Spinal cord (tissue), 3 donors: ENCODE measurements around a stretch of chr9.

- PRO-cap, result no peak
- RAMPAGE, long total RNA, result no peak
Observed at GRCh38 chr9:135946810-135947487, 14.2 kb downstream of the UBAC1 start.

- PRO-cap, result no peak
- RAMPAGE, long total RNA, result no peak
Observed at GRCh38 chr9:135959606-135960564, 1.3 kb downstream of the UBAC1 start.

GRCh38 chr9:136107842-136108902, 10.5 kb downstream of the TMEM250 start:
- PRO-cap, result no peak
- RAMPAGE, long total RNA, result no peak

- PRO-cap, result no peak
- RAMPAGE, long total RNA, result no peak
Observed at GRCh38 chr9:136117226-136118035, 1.2 kb downstream of the TMEM250 start.

- PRO-cap, result no peak
- RAMPAGE, long total RNA, result no peak
Observed at GRCh38 chr9:136218308-136219125, 13.6 kb upstream of the LHX3 start.

DNA sequence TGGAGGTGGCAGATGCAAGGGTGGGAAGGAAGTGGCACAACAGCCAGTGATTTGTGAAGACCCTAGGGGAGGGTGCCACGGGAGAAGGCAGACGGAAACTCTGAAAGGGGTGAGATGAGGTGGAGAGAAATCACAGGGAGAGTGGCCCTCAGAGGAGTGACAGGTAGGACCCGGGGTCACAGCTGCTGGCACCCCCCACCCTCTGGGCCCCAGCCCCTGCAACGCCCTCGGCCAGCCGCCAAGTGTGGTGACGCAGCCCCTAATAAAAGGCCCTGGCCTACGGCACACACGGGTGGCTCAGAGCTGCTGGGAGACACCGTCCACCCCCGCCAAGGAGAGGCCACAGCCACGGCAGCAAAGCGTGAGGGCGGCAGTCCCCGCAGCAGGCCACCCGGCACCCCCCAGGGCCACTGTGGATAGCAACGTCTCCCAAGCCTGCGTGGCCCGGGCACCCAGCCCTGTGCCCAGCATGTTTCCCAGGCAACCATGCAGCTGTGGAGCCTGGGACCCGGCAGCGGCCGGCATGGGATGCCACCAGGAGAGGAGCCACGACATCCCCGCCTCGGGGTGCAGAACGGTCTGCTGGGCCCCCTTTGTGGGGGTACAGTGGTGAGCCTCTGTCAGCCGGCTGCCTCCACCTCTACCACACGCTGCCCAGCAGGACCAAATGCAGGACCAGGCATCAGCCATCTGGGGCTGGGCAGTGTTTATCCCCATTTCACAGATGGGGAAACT, 6.8 kb upstream of the CCDC187 start:
- PRO-cap, result no peak
- RAMPAGE, long total RNA, result no peak

- PRO-cap, result no peak
- RAMPAGE, long total RNA, result no peak
Observed at GRCh38 chr9:136325897-136326747, 1.2 kb upstream of the GPSM1 start.

DNA sequence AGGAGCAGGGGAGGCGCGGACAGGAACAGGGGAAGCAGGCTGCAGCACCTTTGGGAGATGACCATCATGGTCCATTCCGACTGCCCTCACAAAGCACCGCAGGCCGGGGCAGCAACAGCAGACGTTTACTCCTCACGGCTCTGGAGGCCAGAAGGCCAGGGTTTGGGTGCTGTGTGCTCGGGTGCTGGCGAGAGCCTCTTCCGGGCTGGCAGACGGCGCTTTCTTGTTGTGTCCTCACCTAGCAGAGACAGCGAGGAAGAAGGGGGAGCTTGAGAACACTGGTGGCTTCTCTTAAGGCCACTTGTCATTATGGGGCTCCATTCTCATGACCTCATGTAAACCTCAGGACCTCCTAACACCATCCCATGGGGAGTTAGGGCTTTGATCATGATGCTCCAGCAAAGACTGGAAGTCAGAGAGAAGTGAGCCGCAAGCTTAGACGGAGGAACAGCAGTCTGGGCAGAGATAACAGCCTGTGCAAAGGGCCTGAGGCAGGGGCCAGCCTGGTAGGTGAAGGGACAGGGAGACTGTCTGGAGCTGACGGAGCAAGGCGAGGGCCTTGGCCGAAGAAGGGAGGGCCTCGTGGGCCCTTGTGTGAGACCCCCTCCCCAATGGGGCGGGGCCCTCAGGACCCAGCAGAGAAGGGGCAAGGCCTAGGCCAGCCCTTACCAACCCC, 17.0 kb downstream of the GPSM1 start:
- PRO-cap, result no peak
- RAMPAGE, long total RNA, result no peak

DNA sequence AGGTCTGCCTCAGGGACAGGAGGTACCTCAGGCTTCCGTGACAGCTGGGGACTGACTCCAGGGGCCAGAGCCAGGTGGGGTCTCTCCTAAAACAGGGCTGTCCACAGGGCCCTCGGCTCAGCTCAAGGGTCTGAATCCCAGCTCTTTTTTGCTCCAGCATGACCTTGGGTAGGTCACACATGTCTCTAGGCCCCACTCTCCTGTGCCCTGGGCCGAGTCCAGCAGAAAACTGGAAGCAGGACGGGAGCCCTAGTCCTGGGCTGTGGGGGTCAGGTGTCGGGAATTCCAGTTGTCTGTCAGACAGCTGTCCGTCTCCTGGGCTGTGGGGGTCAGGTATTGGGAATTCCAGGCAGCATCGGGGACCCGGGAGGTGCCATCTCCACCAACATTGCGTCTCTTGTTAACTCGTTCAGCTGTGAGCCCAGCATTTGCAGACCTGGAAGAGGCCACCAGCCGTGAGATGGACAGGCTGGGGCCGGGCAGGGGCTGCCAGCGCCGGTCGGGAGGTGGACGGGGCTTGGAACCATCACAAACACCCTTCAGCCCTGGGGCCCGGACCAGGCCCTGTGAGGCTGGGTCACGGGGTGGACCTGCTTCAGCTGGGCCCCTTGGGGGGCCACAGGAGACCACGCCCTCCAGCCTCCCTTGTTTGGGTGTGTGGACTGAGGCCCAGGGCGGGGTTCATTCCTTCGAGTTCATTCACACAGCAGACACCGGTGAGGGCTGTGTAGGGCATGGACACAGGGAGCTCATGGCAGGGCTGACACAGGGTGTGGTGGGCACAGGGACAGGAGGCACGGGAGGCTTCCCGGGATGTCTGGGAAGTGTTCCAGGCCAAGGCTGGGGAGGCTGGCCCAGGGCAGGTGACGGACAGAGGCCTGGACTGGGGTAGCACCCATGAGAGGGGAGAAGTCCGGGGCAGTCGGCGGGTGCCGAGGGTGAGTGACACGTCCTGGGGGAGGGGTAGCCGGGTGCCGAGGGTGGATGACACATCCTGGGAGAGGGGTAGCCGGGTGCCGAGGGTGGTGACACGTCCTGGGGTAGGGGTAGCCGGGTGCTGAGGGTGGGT, 9.1 kb downstream of the DNLZ start:
- PRO-cap, result no peak
- RAMPAGE, long total RNA, result no peak

GRCh38 chr9:136362837-136363538, 556 bp downstream of the DNLZ start:
- PRO-cap, result no peak
- RAMPAGE, long total RNA, result no peak

DNA sequence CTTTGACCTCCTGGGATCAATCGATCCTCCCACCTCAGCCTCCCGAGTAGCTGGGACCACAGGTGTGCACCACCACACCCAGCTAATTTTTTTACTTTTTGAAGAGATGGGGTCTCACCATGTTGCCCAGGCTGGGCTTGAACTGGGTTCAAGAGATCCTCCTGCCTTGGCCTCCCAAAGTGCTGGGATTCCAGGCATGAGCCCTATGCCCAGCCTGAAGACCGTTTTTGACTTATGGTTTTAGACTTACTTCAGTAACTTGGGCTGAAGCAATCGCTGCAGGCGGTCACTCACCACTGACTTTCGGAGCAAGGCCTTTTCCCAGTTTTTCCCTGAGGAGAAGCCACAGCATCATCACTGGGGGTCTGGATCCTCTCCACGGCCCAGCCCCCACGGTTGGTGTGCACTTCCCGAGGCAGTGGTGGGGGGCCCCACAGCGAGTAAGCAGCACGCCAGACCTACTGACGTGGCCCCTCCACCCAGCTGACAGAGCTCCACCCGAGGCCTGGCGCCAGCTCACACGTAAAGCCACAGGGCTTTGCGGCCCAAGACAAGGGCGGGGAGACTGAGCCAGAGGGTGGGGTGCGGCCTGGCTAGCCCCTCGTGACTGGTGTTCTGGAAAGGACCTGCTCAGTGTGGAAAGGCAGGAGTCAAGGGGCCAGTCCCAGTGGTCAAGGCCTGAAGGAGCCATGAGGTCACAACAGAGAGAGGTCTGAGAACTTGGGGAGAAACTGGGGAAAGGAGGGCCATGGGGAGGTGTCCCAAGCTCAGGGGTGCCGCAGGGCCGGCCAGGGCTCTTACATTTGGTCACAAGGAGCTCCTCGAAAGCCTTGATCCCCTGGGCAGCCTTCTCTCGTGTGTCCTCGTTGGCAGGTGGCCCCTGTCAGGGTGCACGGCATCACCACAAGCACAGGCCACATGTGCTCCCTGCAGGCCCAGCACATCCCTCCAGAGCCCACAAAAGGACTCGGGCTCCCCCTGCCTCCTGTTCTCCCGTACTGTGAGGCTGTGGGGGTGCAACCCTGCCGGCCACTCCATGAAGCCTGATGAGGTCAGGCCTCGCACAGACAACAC, 5.6 kb downstream of the SNAPC4 start:
- PRO-cap, result no peak
- RAMPAGE, long total RNA, result no peak

DNA sequence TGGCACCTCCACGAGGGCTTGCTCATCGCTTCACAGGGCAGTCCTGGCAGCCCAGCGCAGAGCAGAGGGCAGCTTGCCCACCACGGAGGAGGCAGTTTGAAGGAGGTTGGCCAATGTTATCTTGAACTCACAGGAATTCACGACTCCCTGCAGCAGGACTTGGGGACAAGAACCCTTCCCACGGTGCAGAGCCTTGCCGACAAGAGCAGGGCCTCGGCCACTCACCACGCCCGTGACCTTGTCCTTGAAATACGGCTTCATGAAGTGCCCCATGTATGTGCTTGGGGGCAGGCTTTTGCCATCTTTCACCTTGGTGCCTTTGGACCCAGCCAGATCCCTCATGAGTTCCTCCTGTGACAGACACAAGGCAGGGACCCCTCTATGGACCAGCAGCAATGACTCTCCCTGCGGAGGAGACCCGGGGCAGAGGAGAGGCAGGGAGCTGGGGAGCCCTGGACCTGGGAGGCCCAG, 4.9 kb downstream of the SNAPC4 start:
- PRO-cap, result no peak
- RAMPAGE, long total RNA, result no peak

- PRO-cap, result no peak
- RAMPAGE, long total RNA, result no peak
Observed at GRCh38 chr9:136483674-136484136, 865 bp upstream of the SEC16A start.

DNA sequence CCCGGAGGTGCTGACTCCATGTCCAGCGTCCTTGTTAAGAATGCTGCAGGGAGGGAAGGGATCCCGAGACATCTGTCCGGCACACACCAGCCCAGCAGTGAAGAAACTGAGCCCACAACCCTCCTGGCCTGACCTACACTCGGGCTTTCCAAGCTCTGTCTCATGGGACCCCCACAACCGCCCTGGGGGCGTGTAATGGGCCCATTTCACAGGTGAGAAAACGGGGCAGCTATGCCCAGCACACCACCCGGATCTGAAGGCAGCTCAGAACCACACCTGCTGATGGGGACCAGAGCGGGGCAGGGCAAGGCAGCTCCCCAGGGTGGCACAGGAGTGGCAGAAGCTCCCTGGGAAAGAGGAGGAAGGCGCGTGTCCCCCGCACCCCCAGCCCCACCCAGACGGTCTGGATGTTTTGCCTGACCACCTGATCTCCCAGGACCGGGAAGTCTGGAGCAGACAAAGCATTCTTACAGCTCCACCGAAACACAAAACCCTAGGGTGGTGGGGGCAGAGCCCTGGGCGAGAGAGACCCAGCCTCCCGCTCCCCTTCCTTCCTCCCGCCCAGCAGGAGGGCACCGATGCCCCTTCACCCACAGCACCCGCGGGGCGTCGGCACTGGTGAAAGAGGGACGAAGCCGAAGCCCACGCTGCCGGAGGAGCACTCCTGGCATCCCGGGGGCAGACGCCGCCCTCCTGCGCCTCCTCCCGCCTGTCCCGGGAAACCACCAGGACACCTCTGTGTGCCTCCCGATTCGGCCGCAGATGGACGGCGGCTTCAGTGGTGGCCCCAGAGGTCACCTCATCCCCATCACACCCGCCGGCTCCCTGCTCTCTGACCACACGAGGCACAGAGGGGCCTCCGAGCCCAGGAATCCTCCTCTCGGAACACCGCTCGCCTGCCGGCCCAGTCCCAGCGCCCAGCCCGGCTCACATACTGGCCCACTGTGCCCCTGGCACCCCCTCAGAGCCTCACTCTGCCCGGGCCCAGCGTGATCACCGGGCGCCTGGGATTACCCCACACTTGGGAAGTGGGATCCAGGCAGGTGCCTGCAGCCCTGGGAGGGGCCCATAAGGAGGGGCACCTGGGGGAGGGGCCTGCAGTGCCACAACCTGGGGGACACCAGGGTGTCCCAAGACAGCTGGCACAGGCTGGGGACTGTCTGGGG, 14.4 kb downstream of the NOTCH1 start:
- PRO-cap, result no peak
- RAMPAGE, long total RNA, result no peak

- PRO-cap, result no peak
- RAMPAGE, long total RNA, result no peak
Observed at GRCh38 chr9:136534185-136534769, 11.6 kb downstream of the NOTCH1 start.

- PRO-cap, result no peak
- RAMPAGE, long total RNA, result no peak
Observed at GRCh38 chr9:136567732-136568564, 22.1 kb upstream of the NOTCH1 start.

DNA sequence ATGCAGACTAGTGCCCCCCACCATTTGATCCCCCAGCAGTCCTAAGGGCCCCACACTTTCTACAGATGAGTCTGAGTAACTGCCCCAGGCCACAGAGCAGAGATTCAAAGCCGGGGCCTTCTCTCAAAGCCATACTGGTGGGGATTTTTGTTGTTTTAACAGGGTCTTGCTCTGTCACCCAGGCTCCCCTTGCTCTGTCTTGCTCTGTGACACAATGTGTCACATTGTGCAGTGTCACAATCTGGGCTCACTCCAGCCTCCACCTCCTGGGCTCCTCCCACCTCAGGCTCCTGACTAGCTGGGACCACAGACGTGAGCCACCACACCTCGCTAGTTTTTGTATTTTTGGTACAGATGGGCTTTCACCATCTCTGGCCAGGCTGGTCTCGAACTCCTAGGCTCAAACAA, 8.7 kb downstream of the AGPAT2 start:
- PRO-cap, result no peak
- RAMPAGE, long total RNA, result no peak

GRCh38 chr9:136690063-136690687, 2.9 kb upstream of the AGPAT2 start:
- PRO-cap, result no peak
- RAMPAGE, long total RNA, result no peak

GRCh38 chr9:136719925-136720515, 7.6 kb downstream of the DIPK1B start:
- PRO-cap, result no peak
- RAMPAGE, long total RNA, result no peak

- PRO-cap, result no peak
- RAMPAGE, long total RNA, result no peak
Observed at GRCh38 chr9:136765713-136766091, 1.4 kb upstream of the LCN15 start.